ENCODE data around the genes SGIP1 and MIER1.

DNA sequence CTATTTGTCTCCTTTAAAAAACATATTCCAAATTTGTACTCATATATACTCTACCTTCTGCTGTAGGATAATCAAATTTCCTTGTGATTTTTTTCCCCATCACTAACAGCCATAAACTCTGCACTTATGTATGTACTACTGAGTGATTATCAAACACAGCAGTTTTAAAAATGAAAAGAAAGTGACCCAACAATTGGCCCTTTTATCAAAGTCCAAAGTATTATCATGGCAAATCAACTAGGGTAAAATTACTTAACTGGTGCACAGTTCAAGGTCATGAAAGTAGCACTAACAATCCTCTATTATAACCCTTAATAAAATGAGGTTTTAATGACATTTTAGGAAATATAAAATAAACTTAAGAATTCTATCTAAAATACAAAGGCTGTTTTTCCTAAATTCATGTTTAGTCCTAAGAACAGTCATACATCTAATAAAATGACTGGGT, 11.6 kb downstream of the ANGPTL3 start:
- PRO-cap = no peak

- PRO-cap = no peak
Measured at GRCh38 chr1:62732242-62732699, 44.1 kb upstream of the DOCK7 start.

DNA sequence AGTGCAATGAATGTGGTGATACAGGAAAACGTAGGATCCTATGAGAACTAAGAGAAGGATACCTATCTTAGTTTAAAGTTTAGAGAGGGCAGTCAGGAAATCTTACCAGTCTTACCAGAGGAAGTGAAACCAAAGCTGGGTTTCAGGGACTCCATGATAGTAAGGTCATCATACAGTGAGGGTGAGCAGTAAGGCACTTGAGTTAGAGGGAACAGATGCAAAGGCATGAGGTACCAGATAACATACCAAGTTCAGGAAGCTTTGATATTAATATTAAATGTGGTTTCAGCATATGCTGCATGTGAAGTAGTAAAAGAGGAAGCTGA, 16.8 kb downstream of the ATG4C start:
- PRO-cap = no peak

DNA sequence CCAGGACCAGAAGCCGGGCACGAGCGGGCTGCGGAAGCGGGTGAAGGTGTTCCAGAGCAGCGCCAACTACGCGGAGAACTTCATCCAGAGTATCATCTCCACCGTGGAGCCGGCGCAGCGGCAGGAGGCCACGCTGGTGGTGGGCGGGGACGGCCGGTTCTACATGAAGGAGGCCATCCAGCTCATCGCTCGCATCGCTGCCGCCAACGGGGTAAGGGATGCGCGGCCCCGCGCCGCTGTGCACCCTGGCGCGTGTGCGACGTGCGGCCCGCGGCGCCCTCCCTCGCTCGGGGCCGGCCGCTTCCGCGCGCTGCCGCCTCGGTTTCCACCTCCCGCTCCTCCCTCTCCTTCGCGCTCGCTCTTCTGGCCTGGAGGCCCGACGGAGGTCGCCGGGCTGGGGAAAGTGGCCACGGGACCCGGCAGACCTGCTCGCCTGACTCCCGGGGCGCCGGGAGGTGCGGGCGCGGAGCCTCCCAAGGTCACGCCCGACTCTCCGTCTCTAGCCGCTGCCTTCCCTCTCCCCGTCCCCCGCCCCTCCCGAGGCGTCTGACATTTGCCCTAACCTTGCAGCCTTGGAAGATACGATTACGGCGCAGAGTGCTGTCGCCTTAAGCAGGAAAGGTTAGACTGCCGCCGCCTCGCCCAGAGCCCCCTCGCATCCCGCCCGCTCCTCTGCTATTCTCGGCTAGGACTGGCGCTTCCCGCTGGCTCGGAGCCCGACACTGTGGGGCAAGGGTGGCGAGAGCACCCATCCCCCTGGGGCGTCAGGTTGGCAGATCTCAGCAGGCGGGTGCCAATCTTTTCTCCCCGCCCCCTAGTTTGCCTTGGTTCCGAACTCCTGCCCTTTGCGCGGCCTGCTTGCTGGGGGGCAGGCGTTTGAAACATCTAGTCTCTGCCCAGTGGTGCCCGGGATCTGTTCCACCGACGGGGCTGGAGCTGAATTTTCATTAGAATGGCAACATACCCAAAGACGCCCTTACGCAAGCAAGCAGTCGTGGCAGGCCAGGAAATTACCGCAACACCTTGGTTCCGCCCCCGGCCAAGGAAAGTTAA, 639 bp downstream of the PGM1 start:
- PRO-cap = bidirectional peak, plus-strand start at position 279 of the sequence, minus-strand start at position 208 of the sequence; bidirectional peak, plus-strand start at position 759 of the sequence, minus-strand start at position 693 of the sequence; unidirectional peak, minus-strand start at position 996 of the sequence

DNA sequence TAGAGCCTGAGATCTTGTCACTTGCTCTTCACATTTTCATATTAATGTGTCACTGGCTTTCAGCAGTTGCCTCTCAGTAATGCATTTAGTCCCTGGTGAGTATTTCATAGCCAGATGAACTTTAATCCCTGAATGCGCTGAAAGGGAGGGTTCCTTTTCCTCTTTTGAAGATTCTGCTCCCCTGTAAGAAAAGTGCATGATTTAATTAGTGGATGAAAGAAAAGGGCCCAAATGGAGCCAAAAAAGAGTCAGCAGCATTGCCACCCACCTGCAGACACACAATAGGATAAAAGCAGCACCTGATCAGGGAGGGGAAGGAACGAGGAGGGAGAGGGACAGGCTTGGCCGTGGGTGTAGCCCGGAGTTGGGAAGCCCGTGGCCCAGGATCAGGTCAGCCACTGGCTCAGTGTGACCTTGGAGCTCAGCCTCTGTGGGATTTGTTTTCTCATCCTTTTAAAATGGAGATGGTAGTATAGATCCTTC, 31.1 kb downstream of the ROR1 start:
- PRO-cap = no peak

- PRO-cap = no peak
Measured at GRCh38 chr1:64469134-64469448, 838 bp upstream of the CACHD1 start.

DNA sequence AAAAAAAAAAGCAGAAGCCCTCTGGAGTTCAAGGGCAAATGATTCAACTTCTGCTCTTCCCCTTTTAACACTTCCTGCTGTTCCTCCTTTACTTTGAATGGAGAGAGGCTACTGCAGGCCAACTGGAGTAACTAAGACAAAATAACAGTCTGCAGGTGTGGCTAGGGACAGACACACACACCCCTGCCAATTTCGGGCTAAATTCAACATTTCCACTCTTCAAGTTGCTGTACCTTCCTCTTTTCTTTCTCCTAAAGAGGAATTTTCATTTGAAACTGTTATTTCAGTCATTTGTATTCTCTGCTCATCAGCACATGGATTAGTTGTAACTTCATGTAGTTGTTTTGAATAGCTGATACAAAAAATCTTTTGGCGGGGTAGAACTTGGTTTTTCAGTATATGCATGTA, 42.5 kb downstream of the CACHD1 start:
- PRO-cap = no peak

DNA sequence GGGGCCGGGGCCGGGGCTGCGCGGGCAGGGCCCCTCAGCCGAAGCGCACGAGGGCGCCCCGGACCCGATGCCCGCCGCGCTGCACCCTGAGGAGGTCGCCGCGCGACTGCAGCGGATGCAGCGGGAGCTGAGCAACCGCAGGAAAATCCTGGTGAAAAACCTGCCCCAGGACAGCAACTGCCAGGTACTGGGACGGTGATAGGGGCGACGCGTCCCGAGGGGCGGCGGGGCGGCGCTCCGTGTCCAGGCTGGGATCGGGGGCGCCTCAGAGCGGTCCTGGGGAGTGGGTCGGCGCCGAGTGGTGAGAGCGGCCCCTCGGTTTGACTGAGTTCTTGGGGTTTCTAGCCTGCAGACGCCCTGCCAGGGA, 346 bp downstream of the RAVER2 start:
- PRO-cap = no peak

DNA sequence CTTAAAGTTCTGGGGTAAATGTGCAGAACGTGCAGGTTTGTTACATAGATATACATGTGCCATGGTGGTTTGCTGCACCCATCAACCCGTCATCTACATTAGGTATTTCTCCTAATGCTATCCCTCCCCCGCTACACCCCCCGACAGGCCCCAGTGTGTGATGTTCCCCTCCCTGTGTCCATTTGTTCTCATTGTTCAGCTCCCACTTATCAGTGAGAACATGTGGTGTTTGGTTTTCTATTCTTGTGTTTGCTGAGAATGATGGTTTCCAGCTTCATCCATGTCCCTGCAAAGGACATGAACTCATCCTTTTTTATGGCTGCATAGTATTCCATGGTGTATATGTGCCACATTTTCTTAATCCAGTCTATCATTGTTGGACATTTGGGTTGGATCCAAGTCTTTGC, 28.3 kb downstream of the RAVER2 start:
- PRO-cap = no peak

DNA sequence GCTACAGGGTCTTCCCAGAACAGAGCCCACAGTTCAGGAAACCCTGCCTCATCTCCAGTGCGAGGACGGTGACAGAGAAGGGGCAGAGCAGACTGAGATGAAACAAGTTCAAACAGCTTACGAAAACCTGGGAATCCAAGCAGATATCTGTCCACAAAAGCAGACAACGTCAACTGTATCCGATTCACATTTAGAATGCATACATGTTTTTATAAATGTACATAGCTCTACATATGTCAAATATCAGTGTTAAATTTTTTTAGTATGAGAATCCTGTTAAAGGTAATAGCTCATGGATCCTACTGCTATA, 61.2 kb downstream of the JAK1 start:
- PRO-cap = no peak

GRCh38 chr1:64915775-64916516, 50.4 kb downstream of the JAK1 start:
- PRO-cap = no peak

DNA sequence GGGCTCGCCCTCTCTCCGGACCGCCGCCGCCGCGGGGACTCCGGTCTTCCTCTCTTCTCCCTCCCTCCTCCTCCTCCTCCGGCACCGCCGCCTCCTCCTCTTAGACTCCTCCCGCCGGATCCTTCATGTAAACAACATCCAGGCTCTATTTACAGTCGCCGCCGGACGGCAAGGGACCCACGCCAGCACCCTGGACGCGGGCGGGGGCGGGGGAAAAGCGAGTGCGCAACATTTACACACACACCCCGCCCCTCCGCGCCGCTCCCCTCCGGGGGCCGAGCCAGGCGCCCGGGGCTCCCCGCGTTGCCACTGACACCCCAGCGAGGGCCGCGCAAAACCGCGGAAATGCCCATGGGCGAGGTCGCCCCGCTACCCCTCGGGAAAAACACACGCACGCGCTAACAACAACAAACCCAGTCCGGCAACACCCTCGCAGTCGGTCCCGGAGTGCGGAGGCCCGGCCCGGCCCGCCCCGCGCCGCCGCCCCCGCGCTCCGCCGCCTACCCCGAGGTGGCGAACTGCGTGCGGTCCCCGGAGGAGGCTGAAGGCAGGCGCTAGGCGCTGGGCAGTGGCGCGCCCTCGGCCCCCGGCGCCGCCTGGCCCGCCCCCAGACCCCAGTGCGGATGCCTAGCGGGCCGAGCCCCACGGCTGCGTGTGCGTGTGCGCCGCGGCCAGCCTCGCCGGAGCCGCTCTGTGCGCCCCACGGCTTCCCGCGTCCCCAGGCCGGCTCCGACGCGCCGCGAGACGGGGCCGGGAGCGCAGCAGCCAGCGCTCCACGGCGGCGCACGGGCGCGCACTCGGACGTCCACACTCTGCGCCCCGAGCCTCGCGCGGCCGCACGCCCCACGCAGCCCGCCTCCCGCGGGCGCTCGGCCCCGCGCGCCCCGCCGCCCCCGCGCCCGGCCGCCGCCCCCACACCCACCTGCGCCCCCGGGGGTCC, 81.1 kb upstream of the AK4 start:
- PRO-cap = bidirectional peak, plus-strand start at position 154 of the sequence, minus-strand start at position 40 of the sequence; bidirectional peak, plus-strand start at position 645 of the sequence, minus-strand start at position 814 of the sequence

- PRO-cap = bidirectional peak, plus-strand start at chr1:65067814, minus-strand start at chr1:65067715
Measured at GRCh38 chr1:65067622-65067991, 80.4 kb upstream of the AK4 start.

DNA sequence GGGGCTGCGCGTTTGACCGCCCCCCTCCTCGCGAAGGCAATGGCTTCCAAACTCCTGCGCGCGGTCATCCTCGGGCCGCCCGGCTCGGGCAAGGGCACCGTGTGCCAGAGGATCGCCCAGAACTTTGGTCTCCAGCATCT, 236 bp downstream of the AK4 start:
- PRO-cap = no peak

DNA sequence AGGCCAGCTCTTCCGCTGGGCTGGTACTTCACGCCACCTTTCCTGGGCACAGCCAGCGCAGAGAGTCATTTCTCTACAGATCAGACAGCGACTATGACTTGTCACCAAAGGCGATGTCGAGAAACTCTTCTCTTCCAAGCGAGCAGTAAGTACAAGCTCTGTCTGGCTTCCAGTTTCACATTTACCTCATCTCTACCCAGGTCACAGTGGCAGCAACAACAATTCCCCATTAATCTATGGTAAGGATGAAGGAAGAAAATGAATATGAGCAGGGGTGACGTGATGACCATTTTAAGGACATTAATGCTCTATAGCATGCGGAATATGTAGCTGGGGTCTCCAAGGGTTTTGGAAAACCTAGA, 286.5 kb upstream of the SGIP1 start:
- PRO-cap = no peak

- PRO-cap = bidirectional peak, plus-strand start at chr1:66534076, minus-strand start at chr1:66534035
Measured at GRCh38 chr1:66533773-66534397, at the start of gene SGIP1. TSS of gene SGIP1 (plus strand) at chr1:66534153.

- PRO-cap = no peak
Measured at GRCh38 chr1:66543362-66543945, 9.5 kb downstream of the SGIP1 start.

- PRO-cap = no peak
Measured at GRCh38 chr1:66728976-66729472, 23.2 kb upstream of the DYNLT5 start.

DNA sequence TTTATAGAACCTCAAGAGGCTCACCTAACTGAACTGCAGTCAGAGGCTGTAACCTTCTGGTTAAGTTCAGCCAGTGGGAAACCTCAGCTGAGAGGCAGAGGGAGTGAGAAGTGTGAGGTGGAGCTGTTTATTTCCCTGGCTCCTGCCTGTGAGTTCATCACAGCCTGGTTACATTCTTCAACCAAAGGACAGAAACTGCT, 22.1 kb downstream of the DYNLT5 start:
- PRO-cap = no peak

GRCh38 chr1:66924722-66925641, at the start of gene MIER1:
TSS of gene MIER1 (plus strand) at chr1:66924990.
- PRO-cap = bidirectional peak, plus-strand start at chr1:66925008, minus-strand start at chr1:66924819; bidirectional peak, plus-strand start at chr1:66925343, minus-strand start at chr1:66925198

Data from bronchus (tissue), 1 donor.